Umbilical cord (tissue), 2 donors: ENCODE data around the genes TMCO4 and PLA2G2C.

GRCh38 chr1:19328515-19328714, 16.3 kb downstream of the SLC66A1 start:
- RAMPAGE, long total RNA: no peak

DNA sequence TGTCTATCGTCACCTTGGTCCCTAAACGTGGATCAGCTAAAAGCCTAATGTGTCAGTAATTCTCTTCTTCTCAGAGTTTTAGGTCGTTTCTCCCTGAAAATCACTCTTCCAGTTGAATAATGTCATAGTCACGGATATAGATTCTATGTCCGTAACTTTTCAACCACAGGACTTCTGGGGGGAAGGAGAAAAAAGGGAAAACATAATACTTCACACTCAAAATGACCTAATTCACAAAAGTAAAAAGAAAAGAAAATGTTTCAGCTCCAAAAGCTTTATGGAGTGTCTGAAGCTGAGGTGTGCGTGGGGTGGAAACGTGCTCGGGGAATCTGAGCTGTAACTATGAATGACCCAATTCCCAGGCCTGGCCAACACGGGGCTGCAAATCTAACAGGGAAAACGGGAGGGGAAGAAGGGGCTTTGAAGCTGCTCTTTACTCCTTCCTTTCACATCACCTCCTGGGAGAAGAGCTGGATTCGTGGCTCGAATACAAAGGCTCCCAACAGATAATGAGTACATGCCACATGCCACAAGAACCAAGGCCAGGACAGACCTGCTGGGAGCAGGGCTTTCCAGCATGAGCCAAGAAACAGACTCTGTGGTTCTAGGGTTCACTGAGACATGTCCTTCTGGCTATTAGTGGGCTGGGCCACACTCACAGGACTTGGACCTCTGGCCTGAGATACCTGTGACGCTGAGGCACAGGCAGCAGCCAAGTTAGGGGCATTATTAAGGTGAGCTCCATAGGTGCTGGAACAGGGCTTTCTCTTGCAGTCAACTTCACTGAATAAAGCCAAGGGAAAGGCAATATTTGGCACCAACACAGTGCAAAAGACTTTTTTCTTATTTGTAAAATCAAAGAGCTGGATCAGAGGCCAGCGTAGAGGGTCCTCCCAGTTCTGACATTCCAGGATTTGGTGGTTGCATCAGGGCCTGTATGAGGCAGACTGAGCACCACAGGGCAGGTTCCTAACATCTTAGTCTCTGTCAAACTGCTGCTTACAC, 51.5 kb downstream of the SLC66A1 start:
- RAMPAGE, long total RNA: no peak

GRCh38 chr1:19370798-19371340, 58.7 kb downstream of the SLC66A1 start:
- RAMPAGE, long total RNA: no peak

GRCh38 chr1:19390693-19391918, 79.0 kb downstream of the SLC66A1 start:
- RAMPAGE, long total RNA: no peak

DNA sequence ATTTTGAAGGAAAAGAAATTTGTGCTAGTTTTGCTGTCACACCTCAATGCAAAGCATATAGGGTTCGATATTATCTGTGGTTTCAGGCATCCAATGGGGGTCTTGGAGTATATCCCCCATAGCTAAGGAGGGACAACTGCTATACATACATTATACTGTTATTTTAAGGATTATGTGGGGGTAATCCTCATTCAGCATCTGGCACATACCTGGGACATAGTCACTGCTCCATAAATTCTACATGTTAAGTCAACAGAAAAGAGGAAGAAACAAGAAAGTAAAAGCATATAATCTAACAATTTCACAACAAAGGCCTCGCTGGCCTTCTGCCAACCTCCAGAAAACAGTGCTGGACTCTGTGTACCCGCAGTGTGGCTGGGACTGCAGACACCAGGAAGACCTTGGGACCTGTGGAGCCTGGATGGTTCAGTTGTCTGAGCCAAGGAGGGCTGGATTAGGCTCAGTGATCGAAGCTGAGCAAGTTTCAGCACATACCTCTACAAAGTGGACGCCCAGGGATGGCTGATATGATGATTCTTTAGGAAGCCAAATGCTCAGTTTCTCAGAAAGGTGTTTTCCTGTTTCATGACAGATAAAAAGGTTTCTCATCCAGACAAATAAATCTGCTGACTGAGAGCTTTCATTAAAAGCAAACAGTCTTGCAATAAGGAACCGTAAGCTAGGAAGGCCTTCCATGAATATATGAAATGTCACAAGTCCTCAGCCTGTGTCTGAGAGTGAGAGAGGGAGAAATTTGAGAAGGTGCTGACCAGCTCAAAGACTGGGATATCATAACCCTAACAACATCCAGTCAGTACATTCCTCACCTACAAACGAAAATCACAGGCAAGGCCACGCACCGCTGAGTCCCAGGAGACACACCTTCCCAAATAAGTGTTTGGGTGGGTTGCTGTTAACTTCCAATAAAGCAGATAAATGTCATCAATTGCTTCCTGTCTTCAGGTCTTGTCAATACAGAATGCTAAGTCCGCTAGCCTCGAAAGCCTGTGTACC, 48.5 kb downstream of the CAPZB start:
- RAMPAGE, long total RNA: no peak

- RAMPAGE, long total RNA: no peak
These were observed 32.4 kb upstream of the MICOS10 start for GRCh38 chr1:19564387-19564756.

DNA sequence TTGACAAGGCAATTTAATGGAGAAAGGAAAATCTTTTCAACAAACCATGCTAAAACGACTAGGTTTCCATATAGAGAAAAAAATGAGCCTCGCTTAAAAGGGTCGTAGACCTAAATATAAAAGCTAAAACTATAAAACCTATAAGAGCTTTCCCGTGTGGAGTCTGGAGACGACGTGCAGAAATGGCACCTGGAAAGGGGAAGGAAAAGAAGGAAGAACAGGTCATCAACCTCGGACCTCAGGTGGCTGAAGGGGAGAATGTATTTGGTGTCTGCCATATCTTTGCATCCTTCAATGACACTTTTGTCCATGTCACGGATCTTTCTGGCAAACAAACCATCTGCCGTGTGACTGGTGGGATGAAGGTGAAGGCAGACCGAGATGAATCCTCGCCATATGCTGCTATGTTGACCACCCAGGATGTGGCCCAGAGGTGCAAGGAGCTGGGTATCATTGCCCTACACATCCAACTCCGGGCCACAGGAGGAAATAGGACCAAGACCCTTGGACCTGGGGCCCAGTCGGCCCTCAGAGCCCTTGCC, 11.2 kb downstream of the MICOS10 start:
- RAMPAGE, long total RNA: no peak

- RAMPAGE, long total RNA: no peak
These were observed at the start of gene TMCO4 for GRCh38 chr1:19799254-19800364. TSS of gene TMCO4 (minus strand) at chr1:19799916.

- RAMPAGE, long total RNA: no peak
These were observed 14.9 kb downstream of the OTUD3 start for GRCh38 chr1:19897053-19897579.

- RAMPAGE, long total RNA: no peak
These were observed 8.8 kb upstream of the PLA2G2A start for GRCh38 chr1:19988316-19988612.

DNA sequence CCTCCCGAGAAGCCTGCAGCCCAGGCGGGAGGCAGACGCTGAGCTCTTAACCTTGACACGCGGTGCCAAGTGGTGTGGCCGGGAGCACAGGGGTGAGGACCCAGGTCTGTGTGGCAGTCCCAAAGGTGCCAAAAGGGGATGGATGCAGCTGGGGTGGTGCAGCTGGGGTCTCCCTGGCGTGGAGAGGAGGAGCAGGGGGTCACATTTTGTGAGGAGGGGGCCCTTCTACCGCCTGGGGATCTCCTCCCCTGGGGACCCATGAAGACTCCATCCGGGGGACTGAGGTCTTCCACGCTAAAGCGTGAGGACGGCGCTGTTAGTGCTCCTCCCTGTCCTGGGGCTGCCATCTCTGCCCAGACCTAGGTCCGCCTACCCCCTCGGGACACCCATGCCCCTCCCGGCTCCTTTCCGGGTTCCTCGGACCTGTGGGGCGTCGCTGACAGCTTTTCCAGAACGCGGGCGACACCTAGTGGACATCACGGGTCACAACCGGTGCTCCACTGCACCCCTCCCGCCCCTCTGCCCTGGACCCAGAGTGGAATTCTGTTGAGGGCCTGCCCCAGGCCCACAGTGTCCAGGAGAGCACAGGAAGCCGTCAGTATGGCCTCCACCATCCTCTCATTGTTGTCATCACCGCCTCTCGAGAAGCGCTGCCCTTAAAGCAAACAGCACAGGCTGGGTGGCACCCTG, 13.1 kb downstream of the PLA2G2F start:
- RAMPAGE, long total RNA: no peak

- RAMPAGE, long total RNA: no peak
These were observed 11.0 kb upstream of the UBXN10 start for GRCh38 chr1:20174909-20175341.

DNA sequence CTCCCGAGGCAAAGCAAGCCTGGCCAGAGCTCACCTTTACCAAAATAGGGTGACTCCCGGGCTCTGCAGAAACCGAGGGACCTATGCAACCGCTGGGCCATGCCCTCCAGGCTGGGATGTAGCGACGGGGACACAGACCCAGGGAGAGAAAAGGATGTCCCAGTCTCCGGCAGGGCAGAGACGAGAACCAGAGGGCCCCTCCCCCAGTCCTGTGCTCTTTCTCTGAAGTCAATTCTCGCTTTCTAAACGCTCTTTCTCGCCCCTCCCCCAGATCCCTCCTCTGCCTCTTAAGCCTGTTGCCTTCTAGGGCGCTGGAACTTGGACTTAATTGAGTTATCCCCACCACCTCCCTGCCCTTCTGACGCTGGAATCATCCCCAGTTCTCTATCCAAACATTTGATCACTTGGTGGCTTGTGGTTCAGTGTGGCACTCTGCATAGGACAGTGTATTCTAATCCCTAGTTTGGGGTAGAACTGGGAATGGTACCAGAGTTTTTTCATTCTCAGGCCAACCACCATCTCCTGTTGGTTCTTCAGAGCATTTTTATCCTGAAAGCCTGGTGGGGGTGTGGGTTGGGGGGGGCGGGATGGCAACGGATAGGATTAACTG, at the start of gene PLA2G2C:
Gene PLA2G2C (minus strand): TSS at position 193 of the 610 bp plus-strand sequence.
- RAMPAGE, long total RNA: no peak

DNA sequence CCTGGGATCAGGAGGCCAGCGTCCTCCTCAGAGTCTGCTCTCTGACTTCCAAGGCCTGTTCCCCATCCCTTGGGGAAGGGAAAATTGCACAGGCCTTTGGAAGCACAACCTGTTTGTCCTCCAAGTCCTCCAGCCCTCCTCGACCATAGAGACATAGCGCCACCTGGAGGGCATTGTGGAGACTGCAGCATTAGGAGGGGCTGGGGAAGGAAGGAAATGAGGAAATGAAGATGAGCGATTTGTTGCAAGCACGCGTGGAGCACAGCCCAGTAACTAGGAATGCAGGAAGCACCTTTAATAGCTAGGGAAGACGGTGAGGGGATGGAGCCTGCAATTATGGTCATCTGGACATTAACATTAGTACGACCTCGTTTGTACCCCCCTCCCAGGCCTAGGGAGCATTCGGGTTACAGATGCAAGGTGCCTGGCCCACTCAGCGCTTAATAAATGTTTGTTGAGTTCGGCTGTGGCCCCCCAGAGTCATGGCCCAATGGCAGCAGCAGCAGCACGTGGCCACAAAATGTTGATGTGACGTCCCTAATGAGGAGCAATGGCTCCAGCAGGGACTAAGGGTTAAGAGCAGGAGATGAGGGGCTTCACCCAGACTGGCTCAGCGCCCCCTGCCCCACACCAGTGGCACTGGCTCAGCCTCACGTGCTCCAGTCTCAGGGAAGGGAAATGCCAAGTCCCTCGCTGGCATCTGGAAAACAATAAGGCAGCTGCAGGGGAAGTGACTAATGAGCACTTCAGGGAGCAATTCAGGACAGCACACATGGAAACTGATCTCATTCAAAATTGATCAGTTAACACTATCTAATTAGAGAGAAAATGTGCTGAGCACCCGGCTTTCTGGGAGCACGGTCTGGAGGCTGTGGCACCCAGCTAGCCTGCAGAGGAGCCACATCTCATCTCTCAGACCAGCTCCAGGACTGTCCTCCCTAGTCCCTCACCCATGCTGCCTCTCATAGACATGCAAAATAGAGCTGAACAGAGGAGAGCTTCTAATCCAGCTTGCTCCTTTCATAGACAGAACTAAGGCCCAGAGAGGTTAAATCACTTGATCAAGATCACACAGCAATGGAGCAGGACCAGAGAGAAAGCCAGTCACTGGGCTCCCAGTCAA, 8.2 kb upstream of the CAMK2N1 start:
- RAMPAGE, long total RNA: no peak

- RAMPAGE, long total RNA: no peak
These were observed 16.7 kb upstream of the PINK1 start for GRCh38 chr1:20616282-20617153.

DNA sequence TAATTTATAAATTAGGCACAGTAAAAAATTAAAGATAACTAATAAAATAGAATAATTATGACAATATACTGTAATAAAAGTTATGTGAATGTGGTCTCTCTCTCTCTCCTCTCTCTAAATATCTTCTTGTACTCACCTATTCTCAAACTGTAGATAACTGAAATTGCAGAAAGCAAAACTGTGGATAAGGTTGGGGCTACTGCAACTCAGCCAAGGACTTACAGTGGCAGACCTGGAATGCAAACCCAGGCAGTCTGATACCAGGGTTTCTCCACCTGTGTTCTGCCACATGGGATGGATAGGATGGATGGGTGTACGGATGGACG, 10.6 kb downstream of the PINK1 start:
- RAMPAGE, long total RNA: no peak

GRCh38 chr1:20654068-20654752, 7.0 kb downstream of the DDOST start:
- RAMPAGE, long total RNA: no peak

DNA sequence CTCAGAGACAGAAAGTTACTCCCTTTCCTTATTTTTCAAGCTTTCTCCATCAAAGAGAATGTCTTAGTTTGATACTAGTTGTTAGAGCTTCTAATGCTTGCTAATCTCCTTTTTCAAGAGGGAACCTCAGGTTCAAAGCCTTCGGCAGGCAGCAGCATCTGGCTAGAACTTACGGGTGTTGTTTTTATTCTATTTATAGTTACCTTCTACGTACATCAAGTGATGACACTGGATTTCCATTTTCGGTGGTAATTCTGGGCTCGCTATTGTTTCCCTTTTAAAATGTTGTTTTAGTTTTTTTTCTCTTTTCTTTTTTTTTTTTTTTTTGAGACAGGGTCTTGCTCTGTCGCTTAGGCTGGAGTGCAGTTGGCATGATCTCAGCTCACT, 2.6 kb downstream of the DDOST start:
- RAMPAGE, long total RNA: no peak

DNA sequence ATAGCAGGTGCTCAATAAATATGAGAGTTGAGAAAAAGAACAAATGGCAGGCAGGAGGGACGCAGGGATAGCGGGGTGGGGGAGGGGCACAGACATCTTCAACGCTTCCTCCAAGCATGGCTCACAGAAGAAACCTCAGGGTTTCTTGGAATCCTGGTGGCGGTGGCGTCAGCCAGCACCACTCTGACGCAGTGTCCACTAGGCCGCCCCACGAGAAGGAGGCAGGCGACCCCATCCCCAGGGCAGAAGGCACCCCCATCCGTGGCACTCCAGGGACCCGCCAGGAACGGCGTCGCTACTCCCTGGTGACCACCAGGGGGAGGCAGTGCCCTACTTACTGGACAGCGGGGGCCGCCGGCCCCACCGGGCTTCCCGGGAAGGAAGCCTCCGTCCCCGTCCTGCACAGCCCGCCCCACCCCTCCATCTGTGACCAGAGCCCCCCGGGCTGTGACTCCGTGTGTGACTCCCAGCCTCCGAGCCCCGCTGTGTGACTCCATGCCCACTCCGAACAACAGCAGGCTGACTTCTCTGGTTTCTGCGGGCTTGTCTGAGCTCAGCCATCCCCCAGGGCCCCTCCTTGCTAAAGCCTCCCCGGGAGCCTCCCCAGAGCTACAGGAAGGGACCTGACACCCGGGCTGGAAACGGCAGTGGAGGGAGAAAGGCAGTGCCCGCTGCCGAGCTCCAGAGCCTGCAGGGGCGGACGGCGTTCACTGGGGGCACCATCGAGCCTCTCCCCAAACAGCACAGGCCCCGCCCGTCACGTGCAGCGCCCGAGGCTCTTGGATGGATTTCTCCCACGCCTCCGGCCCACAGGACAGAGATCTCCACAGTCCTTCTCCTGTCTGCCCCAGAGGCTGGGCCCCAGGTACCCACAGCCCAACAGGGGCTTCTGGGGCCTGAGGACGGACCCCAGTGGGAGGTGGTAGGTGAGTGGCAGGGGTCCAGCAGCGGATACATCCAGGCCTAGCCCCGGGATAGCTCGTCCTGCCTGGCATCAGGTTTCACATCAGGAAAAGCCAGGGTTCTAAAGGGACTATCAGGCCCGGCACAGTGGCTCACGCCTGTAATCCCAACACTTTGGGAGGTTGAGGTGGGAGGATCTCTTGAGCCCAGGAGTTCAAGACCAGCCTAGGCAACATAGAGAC, 21.1 kb downstream of the KIF17 start:
- RAMPAGE, long total RNA: no peak

DNA sequence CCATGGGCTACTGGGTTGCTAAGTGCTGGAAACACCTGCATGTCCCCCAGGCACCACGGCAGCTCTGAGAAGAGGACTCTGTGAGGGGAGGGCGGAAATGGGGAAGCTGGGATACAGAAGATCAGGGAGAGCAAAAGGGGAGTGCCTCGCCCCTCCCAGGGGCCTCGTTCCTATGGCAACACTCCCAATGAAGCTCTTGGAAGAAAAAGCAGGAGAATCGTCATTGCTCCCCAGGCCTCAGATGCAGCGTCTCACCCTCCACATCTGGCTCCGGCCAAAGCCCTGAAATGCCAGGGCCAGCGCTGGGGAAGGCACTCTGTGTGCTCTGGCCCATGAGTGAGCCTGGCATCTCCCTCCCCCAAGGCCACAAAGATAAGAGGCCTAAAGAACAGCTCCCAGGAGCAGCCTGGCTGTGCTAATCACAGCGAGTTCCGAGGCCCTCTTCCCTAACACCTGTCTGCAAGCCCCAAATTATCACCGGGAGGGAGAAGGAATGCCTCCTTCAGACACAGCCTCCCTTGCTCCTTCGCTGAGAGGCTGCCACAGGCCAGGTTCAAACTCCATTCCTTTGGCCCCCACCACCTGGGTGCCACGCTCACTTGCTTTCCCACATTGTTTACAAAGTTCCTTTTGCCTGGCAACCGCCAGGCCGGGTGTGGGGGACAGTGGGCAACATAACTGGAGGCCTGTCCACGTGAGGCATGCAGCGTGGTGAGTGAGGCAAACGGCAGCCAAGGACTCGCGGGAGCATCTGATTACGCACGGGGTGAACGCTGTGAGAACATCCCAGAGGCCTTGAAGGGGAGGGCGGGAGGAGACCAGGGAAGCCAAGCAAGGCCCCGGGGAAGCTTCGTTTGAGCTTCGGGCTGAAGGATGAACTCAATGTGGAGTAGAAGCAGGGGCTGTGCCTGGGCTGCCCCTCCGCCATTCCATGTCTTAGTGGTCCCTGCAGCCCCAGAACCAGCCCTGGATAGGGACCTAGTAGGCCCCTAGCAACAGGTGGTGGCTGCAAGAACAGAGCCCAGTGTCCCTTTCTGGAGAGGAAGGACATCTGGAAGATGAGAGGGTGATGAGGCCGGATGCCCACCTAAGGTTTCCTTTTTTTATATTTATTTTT, 27.7 kb downstream of the ECE1 start:
- RAMPAGE, long total RNA: no peak